Pericardium fibroblast (primary cell): ENCODE measurements around a stretch of chr11.

DNA sequence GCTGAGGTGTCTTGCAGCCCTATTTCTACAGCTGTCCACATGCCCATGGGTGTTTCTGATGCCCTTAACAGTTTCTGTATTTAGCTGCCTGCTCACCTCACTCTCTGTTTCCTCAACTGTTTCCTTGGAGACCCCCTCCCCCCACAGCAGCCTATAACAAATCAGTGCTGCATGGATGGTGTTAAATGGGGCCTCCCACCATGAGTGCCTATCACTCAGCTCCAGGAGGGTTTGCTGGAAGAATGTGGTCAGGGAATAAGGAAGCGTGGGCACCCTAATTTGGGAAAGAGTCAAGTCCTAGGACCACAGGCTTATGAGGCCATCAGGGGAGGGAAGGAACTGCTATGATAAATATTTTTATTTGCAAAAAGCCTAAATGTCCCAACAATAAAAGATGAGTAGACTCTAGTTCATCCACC lies 8.6 kb downstream of the KLHL35 start:
- RAMPAGE, long total RNA = no peak

DNA sequence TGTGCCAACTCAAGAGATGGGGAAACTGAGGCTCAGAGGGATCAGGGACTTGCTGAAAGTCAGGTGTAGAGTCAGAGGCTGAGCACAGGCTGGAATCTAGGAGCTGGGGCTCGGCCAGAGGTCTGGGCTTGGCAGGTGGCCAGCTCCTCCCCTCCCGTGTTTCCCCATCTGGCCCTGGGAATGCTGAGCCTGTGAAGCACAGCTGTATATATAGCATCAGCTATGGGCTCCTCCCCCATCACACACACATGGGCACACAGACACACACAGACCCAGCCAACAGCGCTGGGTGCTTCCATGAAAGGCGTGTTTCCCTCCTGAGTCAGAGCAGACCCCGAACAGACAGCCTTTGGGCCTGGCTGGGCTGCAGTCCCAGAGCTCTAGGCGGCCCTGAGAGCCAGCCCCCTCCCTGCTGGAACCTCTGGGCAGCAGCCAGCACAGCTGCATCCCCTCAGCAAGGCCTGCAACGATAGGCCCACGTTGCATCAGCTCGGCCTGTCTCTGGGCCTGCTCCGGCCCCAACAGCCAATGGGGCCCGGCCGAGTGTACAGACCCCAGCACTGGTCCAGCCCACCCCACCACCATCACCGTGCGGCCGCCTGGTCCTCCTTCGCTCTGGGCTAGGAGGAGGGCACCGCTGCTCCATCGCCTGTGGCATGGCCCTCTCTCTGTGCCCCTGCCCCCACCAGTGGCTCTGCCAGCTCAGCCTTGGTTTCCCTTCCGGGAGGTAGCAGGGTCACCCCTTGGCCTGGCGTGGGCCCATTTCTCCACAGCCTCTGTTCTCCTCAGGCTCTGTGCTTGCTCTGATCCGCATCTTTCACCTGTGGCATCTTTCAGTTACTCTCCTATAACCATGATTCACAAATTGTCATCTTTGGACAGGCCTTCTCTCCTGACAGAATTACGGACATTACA lies 7.6 kb upstream of the SERPINH1 start:
- RAMPAGE, long total RNA = no peak

DNA sequence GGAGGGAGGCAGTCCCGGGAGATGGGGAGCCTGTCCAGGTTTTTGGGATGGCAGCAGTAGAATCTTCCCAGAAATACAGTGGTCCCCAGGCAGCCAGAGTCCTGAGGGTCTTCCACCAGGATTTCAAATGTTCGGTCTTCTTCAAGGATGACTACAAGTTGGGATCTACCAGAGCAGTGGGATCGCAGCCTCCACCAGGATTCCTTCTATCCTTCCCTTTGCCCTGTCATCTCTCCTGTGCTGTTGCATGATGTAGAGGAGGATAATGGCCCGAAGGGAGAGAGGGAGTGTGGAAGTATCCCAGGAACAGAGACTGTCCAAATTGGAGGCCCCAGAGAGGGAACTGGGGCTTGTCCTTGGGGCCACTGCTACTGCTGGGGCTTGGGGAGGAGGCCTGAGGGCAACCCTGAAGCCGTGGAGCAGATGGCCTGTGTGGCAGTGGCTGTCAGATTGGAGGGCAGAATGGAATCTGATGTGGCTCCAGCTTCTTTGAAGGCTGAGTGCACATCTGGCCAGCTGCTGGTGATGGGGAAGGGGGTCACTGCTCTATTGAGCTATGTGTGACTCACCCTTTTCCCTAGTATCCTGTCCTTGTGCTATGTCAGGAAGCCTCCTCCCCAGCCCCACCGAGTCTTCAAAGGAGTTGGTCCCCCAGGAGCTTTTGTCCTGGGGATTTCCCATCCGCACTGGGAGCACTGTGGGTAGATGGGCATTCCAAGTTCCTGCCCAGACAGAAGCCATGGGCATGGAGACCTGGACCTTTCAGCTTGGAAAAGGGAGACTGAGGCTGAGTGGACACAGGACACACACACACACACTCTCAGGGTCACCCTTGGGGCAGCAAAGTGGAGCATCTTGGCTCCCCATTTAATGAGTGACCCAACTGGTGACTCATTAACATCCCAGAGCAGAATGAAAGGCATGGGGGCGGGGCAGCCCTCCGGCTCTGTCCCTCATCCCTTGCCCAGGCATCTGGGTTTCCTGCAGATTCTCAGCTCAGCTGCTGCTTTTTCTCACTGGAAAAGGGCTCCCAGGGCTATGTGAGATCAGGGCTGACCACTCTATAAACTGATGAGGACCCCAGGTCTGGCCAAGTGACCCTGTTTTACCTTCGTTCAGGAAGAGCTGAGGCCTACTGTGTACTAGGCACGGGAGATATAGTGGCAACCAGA lies 3.1 kb downstream of the SERPINH1 start:
- RAMPAGE, long total RNA = no peak

- RAMPAGE, long total RNA = no peak
These were observed 11.3 kb downstream of the SERPINH1 start for GRCh38 chr11:75573101-75574099.

GRCh38 chr11:75582812-75583111 lies 20.7 kb downstream of the SERPINH1 start:
- RAMPAGE, long total RNA = no peak

DNA sequence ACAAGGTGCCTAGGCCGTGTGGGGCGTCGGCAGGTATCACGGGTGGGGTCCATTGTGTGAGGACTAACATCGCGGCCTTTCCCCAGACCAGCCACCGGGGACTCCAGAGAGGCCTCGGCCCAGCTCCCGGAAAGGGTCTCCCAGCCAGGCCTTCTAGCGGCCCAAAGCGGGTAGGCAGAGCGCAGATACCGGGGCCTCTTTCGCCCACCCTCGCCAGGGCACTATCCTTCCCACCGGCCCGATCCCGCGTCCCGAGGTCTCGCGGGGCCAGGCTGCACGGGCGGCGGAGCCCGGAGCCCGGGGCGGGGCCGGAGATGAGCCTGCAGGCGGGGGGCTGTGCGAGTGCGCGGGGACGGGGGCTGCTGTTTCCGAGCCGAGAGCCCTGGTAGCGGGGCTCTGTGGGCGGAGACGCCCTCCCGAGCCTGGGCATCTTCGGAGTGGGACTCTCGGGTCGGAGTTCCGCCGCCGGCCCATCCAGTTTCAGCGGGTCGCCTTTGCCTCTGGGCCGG lies 21.1 kb downstream of the SERPINH1 start:
- RAMPAGE, long total RNA = no peak

DNA sequence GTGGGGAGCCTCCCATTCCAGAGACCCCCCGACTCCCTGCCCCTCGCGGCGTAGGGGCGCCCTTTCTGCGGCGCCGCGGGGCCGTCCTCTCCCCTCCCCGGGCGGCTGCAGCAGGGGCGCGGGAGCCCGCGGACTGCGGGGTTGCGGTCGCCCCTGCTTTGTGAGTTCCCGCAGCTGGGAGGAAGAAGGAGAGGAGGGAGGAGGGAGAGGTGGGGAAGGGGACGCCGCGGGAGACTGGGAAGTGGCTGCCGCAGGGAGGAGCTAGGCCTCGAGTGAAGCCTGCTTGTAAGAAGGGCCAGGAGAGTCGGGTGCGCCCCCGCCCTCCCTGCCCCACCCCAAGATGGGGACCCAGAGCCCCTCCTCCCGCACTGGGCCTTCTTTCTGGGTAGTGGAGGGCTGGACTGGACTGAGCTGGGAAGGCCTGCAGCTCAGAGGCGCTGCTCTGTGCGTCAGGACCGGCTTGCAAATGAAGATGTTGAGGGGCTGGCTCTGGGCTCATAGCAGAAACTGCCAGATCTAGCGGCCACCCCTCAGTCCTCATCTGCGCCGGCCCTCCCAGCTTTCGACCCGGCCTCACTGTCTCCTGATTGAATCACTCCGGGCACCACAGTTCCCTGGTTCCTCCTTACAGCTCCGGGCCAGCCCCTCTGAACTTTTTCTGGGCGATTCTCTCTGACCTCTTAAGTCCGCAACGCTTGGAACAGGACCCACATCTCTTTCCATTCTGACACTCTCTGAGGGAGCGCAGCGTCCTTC lies 21.7 kb downstream of the SERPINH1 start:
- RAMPAGE, long total RNA = no peak

GRCh38 chr11:75627850-75628226 lies 41.0 kb downstream of the MAP6 start:
- RAMPAGE, long total RNA = no peak

DNA sequence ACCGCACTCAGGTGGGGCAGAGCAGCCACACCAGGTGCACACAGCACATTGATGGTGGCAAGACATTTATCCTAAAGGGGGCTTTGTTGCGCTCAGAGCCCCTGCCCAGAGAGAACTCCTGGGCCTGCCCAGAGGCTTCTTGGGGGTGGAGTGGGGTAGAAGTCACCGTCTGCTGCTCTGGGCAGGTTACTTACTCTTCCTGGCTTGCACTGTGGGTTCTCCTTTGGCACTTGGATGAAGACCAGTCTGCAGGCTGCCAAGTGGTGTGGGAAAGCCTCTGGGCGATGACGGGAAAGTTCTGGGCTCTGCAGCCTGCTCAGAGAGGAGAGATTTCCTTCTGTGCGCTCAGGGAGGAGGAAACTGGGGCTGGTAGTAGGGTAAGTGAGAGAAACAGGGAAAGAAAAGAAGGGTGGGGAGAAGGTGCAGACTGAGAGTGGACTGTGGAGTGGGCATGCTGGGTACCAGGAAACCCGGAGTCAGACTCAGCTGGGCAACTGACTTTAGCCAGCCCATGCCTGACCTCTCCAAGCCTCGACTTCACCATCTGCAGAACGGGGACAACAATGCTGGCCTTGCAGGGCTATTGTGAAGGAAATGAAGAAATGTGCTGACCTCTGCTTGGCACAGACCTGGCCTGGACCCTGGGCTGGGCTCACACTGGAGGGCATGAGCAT lies 511 bp downstream of the MOGAT2 start:
- RAMPAGE, long total RNA = no peak

GRCh38 chr11:75719575-75720089 lies 2.0 kb downstream of the MOGAT2 start:
- RAMPAGE, long total RNA = no peak

DNA sequence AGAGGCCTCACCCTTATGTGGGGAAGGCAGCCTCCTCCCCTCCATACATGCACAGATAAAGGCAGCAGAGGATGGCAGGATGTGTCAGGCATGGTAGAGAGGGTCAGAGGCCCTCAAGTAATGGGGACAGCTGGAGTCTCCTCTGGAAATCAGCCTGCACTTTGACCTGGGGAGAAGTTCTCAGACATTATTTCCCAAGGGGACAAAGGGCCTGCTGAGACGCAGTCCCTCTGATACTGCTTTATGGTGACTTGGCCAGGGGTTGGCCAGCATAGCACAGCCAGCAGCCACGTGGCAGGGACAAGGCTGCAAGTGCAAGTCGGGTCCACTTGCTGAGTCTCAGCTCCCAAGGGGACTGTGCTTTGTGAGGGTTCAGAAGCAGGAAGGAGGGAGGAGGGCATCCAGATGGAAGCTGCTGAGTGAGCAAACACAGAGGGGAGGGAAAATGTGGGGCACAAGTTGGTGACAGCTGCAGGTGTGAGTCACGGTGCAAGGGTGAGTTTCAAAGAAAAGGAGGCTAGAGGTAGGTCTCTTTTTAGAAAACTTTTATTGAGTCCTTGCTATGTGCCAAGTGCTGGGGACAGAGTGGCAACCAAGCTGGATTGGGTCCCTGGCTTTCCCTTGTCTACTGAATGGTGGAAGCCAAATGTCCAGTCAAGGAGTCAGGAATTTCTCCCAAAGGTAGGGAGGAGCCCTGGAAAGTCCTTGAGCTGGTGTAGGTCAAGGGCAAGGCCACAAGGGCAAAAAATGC lies 17.2 kb downstream of the MOGAT2 start:
- RAMPAGE, long total RNA = no peak

GRCh38 chr11:75802252-75802726 lies 12.7 kb upstream of the UVRAG start:
- RAMPAGE, long total RNA = no peak

GRCh38 chr11:76276232-76276965 lies 70.1 kb upstream of the WNT11 start:
- RAMPAGE, long total RNA = no peak

- RAMPAGE, long total RNA = no peak
These were observed 10.8 kb downstream of the GVQW3 start for GRCh38 chr11:76391951-76392317.

GRCh38 chr11:76608048-76608474 lies 62.5 kb downstream of the LRRC32 start:
- RAMPAGE, long total RNA = no peak

DNA sequence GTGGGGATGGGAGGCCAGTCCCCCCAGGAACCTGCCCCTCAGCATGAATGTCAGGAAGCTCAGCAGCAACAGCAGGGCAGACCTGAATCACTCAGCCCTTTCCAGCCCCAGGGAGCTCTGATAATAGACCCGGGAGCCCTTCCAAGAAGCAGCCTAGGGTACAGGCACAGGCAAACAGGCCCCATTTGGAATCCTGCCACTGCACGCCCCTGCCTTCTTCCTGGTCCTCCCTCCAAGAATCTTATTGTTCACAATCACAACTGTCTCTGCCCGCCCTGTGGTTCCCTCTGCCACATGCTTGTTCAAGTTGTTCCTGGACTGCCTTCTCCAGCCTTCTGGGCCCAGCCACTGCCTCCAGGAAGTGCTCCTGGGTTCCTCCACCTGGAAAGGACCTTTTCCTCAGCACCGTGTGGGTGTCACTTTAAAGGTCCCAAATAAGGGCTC lies 54.6 kb downstream of the LRRC32 start:
- RAMPAGE, long total RNA = no peak

- RAMPAGE, long total RNA = no peak
These were observed 5.7 kb downstream of the LRRC32 start for GRCh38 chr11:76664744-76665334.

DNA sequence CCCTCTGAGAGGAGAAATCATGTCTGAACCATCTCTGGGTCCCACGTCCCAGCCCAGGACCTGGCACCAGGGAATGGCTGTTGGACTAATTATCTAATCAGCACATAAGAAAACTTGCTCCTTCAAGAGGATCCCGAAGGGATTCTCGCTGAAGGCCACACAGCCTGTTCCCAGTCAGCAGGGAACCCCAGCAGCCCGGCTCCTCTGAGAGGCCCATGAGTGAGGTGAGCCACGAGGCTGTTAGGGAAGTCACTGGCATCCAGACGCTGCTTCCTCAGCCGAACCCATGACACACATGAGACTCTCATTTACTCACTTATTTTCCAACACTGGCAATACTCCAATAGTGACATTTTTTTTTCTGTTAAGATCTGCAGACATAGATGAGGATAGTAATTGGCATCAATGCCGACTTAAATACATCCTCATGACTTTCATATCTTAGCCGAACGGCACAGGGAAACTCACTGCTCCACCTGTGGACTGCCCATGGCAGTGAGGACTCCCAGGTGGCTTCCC lies 38.4 kb upstream of the TSKU start:
- RAMPAGE, long total RNA = no peak

GRCh38 chr11:76757933-76758446 lies 25.2 kb upstream of the TSKU start:
- RAMPAGE, long total RNA = no peak

GRCh38 chr11:76765939-76766649 lies 17.1 kb upstream of the TSKU start:
- RAMPAGE, long total RNA = no peak